BJ (cell line): ENCODE measurements around the genes ETFA and RCN2.

GRCh38 chr15:76196946-76197442 lies 114.3 kb downstream of the ETFA start:
- CAGE, long polyA plus RNA, result no peak
- RRBS, result 53% methylated on average over 2 of the region's 10 CpGs

- CAGE, long polyA plus RNA, result no peak
- RRBS, result no CpG with 5 or more reads among the region's 2 CpGs
Measured at GRCh38 chr15:76286320-76286562, 25.0 kb downstream of the ETFA start.

GRCh38 chr15:76310444-76310902 lies 796 bp downstream of the ETFA start:
- CAGE, long polyA plus RNA, result no peak
- RRBS, result no CpG with 5 or more reads among the region's 8 CpGs

DNA sequence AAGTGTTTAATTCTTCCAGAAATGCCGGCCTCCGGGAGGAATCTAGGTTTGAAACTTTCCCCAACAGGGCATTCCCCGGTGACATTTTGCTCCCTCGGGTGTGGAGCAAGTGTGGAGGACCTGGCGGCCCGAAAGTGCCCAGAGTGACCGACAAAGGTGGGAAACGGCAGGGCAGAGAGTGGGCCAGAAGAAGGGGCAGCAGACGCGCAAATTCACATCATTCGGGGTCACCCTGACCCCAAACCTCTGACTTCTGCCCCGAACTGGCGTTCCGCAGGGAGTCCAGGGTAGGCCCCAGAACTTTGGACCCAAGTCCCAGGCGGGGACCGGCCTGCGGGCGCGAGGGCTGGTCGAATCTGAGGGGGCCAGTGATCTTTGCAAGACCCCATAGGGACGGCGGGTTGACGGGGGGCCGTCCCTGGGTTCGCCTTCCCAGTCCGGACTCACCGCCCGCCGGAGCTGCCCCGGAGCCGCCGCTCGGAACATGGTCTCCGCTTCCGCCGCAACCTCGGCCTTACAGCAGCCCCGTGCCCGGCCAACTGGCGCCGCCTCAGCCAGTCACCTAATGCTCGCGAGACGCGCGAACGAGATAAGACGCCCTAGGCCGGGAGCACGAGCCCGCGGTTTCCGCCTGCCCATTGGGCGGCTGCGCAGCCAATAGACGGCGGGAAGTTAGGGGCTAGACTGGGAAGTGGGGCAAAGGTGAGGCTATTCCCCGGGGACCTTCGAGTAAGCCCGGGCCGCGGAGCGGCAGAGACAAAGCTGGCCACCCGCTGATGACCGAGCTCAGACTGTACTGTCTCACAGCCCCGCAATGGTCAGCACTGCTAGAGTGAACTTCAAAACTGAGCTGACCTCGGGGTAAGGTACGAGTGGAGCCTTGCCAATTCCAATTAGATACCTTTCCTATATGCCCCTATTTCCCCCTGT lies at the start of gene ETFA:
ETFA (minus strand) TSS at position 567 of the 930 bp plus-strand sequence.
- CAGE, long polyA plus RNA, result start-site peak on the minus strand centred at position 520 of the sequence, 56 bp wide, 957 and 565 reads in 2 replicates
- RRBS, result under 1% methylated on average over 34 of the region's 68 CpGs

DNA sequence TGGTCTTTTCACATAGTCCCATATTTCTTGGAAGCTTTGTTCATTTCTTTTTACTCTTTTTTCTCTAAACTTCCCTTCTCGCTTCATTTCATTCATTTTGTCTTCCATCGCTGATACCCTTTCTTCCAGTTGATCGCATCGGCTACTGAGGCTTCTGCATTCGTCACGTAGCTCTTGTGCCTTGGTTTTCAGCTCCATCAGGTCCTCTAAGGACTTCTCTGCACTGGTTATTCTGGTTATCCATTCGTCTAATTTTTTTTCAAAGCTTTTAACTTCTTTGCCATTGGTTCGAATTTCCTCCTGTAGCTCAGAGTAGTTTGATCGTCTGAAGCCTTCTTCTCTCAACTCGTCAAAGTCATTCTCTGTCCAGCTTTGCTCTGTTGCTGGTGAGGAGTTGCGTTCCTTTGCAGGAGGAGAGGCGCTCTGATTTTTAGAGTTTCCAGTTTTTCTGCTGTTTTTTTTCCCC lies 271.1 kb downstream of the ISL2 start:
- CAGE, long polyA plus RNA, result no peak
- RRBS, result no CpG with 5 or more reads among the region's 12 CpGs

DNA sequence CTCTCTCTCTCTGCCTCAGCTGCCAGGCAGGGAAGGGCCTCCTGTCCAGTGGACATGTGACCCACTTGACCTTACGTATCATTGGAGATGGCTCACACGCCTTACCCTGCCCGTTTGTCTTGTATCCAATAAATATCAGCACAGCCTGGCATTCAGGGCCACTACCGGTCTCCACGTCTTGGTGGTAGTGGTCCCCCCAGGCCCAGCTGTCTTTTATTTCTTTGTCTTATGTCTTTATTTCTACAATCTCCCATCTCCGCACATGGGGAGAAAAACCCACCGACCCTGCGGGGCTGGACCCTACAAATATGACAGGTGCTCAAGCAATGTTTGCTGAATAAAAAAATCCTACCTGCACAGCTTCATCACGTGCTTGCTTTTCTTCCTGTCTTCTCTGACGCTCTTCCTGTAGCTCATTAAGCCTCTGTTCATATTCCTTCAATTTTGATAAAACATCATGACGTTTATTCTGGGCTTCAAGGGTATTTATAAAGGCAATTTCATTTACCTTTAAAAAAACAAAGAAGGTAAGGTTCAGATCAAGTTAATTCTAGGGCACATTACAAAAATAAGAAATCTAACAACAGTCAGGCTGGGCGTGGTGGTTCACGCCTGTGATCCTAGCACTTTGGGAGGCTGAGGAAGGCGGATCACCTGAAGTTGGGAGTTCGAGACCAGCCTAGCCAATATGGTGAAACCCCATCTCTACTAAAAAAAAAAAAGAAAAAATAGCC lies 172.1 kb downstream of the SCAPER start:
- CAGE, long polyA plus RNA, result no peak
- RRBS, result no CpG with 5 or more reads among the region's 15 CpGs

DNA sequence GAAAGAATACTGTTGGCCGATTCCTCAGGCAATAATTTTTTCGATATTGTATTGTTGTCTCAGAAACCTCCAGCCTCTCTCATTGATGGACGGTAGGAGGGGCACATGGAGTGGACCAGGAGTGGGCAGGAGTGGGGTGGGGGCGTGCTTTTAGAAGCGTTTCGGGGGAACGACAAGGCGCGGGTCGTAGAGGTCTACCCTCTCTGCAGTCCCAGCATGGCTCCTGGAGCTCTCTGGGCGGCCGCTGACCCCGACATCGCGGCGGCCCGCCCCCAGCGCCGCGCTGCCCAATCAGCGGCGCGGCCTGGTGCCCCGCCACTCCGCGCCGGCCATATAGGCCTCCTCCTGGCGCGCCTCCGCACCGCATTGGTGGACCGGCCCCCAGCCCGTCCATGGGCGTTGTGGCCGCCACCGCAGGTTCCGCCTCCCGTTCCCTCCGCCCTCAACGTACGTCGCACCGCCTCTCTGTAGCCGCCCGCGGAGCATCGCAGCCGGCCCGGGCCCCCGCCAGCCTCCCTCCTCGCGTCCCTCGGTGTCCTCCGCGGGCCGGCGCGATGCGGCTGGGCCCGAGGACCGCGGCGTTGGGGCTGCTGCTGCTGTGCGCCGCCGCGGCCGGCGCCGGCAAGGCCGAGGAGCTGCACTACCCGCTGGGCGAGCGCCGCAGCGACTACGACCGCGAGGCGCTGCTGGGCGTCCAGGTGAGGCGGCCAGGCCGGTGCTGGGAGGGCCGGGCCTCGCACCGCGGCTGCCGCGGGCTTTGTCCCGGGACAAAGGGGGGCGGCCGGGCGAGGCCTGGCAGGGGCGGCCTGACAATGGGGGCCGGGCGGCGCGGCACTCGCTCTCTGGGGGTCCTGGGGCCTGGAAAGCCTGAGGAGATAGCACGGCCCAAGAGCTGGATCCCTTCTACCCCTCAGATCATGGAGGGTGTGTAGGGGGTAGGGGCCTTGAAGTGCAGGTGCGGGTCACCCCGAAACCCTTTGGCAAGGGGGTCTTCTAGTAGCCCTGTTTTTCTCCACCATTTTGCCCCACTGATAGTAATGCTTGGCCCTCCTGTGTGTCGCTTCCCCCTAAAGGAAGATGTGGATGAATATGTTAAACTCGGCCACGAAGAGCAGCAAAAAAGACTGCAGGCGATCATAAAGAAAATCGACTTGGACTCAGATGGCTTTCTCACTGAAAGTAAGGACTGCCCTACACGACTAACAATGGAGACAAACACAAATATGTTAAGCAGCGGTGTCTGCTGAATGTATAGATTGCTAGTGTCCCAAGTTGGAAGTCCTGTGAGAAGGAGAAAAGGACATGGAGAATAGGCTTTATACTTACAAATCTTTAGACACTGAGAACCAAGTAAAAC lies at the start of gene RCN2:
RCN2 (plus strand) TSS at position 462 of the 1,357 bp plus-strand sequence.
- CAGE, long polyA plus RNA, result start-site peak on the plus strand centred at position 491 of the sequence, 49 bp wide, 253 and 260 reads in 2 replicates
- RRBS, result 1% methylated on average over 45 of the region's 109 CpGs

- CAGE, long polyA plus RNA, result no peak
- RRBS, result no CpG with 5 or more reads among the region's 19 CpGs
Measured at GRCh38 chr15:77036720-77037359, 34.1 kb downstream of the TSPAN3 start.

DNA sequence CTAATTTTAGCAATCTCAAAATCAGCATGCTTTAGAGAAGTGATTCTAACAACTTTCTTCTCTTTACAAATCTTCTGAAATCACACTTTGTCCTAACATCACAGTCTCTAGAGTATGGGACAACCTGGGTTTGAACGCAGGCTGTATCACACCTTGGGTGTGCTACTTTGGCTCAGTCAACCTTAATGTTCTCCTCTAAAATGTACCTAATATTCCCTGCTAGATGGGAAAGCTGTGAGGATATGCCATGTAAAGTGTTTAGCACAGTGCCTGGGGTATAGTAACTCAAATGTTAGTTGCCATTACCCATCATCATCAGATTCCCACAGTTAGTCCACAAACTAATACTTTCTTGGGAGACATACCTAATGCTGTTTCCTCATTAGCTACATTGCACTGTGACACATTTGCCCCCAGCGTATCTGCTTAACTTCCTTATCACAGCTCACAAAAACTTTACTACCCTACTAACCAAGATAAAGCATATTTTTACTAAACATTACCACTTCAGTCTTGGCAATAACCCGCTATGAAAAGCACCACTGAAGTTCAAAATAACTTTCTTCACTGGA lies 3.0 kb downstream of the TSPAN3 start:
- CAGE, long polyA plus RNA, result no peak
- RRBS, result no CpG with 5 or more reads among the region's 3 CpGs

DNA sequence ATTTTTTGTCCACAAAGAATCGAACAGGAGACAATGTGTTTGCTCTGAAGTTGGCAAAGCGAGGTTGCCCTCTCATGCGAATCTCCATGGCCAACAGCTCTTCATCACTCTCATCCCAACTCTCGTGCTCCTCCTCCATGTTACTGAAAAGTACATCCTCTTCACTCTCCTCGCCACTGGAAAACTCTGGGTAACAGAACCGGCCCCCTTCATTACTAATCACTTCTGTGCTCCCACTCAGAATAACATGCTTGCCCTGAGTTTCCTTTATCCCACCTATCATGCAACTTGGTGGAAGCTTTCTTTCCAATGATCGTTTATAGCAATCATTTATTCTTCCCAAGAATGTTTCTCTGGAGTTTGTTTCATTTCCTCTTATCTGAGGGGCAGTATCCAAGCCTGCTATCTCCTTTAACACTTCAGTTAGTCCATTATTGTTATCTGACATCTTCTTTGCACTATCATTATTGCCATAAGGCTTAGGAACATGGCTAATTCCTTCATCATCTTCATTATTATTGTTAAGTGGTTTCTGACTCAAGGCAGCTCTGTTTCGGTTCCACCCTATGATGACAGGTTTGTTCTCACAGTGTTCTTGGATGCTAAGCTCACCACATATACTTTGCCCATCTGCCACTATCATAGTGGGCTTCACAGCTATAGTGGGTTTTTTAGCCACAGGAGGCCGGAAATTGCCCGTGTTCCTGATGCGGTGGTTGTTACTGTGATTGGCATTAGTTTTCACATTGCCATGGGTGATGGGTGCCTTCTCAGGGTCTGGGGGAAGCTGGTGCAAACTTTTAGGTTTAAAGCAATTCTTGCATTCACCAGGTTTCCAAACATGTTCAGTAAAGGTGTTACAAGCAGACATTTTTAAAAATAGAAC lies 110.4 kb upstream of the TSPAN3 start:
- CAGE, long polyA plus RNA, result no peak
- RRBS, result no CpG with 5 or more reads among the region's 11 CpGs

- CAGE, long polyA plus RNA, result no peak
- RRBS, result no CpG with 5 or more reads among the region's 1 CpG
Measured at GRCh38 chr15:77426356-77426933, 5.8 kb downstream of the HMG20A start.

GRCh38 chr15:77493066-77493750 lies 72.5 kb downstream of the HMG20A start:
- CAGE, long polyA plus RNA, result no peak
- RRBS, result no CpG with 5 or more reads among the region's 5 CpGs

DNA sequence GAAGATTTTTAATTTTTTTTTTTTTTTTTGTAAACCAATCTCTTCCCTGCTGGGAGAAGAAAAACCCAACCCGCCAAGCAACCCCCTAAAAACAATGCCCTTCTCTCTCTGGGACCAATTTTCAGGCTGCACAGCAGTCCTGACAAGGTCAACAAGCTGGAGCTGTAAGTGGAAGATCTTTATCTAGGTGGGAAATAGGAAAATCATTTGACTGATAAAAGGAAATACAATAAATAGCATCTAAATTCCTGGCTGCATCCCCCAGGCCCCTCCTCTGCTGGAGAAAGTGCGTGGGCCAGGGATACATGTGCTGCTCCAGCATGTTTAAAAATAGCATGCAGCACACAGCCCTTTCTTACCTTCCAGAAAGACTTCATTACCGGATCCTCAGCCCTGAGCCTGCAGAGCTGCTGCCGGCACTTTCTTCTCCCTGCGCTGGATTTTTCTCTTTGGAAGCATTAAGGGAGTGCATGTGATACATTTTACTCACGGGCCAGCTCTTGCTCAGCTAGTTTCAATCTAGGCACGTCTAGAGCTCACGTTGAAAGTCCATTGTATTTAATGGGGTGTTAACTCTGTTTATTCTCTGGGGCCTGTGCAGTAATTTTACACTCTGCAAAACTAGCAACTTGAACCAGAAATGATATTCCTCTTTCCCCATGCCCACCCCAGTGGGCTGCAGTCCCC lies 77.3 kb downstream of the HMG20A start:
- CAGE, long polyA plus RNA, result no peak
- RRBS, result no CpG with 5 or more reads among the region's 8 CpGs

DNA sequence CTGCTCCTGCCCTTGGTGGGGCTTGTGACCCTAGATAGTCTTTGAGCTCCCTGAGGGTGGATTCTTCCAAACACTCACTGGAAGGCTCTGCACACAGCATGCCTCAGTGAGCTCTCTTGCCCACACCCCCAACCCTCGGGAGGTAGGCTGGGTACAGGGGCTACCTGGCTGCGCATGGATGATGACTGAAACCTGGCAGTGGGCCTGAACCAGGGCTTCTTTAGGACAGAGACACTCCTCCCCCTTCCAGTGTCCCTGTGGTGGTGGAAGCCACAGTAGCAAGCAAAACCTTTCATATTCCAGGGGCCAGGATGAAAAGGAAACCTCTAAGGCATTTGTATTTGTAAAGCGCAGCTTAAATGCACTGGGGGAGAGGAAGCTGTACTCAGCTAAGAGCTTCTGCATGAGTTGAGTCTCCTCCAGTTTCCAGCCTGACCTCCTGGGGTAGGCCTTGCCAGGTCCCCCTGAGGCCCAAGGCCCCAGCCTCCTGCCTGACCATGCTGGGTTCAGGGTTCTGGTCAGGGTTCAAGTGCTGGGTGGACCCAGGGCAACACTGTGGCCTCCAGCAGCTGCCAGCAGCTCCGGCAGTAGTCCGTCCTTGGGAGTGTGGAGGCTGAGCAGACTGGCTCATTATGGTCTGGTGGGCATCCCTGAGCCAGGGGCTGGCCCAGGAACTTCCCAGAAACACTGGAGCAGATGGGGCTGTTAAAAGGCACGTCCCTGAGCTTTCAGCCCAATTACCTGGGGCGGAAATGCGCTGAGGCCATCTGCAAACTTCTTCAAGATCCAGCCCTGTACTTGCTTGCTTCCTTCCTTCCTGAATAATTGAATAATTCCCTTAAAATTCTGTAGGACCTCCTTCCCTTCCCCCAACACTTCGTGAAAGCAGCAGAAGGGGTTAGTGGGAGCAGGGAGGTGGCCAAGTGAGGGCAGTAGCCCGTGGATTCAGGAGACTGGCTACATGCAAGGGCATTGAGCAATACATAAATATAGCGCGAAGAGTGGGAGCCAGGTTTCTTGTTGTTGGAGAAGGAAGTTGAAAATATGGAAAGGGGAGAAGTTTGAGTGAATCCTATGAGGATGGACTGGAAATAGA lies 89.8 kb downstream of the HMG20A start:
- CAGE, long polyA plus RNA, result no peak
- RRBS, result no CpG with 5 or more reads among the region's 12 CpGs

DNA sequence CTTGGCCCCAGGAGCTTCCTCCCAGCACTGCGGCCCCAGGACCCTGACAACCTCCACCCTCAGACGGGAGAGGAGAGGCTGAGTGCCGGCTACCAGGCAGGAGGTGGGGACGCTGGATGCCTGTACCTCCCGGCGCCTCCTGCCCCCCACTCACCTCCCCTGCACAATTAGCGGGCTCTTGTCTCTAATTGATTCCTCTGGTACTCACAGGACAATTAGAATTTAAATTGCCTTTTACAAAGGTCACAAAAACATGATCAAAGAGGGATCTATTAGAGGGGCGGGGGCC lies 84.4 kb downstream of the LINGO1 start:
- CAGE, long polyA plus RNA, result no peak
- RRBS, result no CpG with 5 or more reads among the region's 8 CpGs

DNA sequence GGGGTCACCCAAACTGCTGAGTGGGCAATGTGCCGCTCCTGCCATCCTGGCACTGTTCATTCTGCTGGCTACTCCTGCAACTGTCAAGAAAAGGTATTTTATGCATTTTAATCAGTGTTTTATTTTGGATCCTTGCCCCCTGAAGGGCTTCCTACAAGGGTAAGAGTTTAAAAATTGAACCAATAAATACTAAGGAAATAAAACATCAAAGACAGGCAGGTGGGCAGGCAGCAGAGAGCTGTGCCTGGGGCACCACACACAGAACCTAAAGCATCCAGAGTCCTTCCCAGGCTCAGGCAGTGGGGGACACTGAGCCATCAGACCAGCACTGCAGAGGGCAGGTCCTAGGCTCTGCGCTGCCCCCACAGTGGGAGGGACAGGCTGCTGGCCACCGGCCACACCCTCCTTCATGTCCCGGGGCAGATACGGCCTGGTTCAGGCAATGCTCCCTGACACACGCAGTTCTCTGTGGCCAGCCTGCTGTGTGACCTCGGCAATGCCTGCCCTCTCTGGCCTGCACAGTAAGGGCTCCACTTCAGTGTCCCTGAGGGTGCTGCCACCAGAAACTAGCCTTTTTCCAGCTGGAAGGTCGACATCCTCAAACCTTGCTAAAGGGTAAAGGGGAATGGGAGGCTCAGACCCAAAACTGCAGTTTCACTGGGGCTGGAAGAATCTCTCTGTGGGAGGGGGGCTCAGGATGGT lies 12.5 kb downstream of the LINGO1 start:
- CAGE, long polyA plus RNA, result no peak
- RRBS, result no CpG with 5 or more reads among the region's 8 CpGs

DNA sequence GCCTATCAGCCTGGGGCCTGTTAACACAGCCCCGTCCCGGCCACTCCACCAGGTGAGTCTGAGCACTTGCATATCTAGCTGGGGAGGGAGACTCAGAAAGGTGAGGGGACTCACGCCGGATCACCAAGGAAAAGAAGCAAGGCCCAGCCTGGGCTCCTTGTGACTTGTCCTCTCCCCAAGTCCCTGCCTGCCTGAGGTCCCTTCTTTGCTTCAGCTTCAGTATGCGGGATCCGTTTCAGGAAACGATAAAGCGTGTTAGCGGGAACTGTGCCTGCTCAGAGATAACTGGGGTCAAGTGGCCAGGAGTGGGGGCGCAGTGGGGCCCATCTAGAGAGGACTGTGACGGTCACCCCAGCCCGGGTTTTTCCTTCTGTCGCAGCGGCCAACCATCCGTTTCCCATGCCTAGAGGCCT lies 10.3 kb downstream of the LINGO1 start:
- CAGE, long polyA plus RNA, result no peak
- RRBS, result 70% methylated on average over 3 of the region's 15 CpGs

GRCh38 chr15:77630669-77632067 lies 1.5 kb downstream of the LINGO1 start:
- CAGE, long polyA plus RNA, result no peak
- RRBS, result 18% methylated on average over 8 of the region's 29 CpGs

DNA sequence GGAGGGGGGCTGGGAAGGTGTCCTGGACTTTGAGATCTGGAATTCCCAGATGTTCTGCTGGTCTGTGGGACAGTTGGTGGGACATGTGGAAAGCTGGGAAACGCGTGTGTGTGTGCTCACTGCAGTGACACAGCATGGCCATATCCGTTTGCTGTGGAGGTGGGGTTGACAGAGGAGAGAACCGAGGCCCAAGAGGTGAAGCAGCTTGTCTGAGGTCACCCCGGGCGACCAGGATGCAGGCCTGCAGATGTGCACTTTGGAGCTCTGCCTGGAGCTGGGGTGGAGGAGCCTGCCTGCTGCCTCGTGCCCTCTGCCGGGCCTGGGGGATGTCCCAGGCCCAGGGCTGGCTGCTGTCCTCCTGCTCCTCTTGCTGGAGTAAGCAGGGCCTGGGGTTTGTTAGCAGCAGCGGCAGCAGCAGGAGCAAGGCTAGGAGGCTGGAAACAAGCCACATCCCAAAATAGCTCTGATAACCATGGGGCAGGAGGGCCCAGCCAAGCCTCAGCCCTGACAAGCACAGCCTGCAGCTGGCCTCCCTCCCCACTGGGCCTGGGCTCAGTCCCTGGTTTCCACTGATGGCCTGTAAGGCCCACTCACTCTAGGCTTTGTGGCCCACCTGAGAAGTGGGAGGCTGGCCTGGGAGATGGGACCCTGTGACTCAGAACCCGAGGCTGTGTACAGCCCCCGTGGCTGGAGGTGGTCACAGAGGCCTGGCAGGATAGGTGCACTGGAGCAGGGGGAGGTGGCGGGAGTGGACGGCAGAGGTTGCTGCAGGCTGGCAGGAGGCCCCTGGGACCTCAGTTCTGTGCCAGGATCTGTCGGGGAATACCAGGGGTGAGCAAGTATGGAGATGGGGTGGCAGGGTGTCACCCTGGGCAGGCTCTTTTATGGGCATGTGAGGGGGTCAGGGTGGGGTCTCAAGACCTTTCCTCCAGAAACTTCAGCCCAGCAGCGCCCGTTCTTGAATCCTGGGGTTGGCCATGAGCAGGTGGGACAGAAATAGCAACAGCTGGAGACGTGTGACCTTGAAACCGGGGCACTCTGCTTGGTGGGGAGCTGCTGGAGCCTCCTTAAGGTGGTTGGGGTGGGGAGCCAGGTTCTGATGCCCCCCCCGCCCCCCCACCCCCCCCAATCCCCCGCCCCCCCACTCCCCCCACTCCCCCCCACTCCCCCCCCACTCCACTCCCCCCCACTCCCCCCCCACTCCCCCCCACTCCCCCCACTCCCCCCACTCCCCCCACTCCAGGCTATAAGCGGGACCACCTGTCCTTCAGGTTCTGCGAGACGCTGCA lies 85.4 kb downstream of the TBC1D2B start:
- CAGE, long polyA plus RNA, result no peak
- RRBS, result no CpG with 5 or more reads among the region's 23 CpGs

GRCh38 chr15:78012591-78013531 lies 64.7 kb downstream of the TBC1D2B start:
- CAGE, long polyA plus RNA, result no peak
- RRBS, result no CpG with 5 or more reads among the region's 17 CpGs